Metastatic Breast Carcinoma in the Brain (tissue), 10 donors: Measurements from ENCODE around the genes CCDC71 and SEMA3F.

DNA sequence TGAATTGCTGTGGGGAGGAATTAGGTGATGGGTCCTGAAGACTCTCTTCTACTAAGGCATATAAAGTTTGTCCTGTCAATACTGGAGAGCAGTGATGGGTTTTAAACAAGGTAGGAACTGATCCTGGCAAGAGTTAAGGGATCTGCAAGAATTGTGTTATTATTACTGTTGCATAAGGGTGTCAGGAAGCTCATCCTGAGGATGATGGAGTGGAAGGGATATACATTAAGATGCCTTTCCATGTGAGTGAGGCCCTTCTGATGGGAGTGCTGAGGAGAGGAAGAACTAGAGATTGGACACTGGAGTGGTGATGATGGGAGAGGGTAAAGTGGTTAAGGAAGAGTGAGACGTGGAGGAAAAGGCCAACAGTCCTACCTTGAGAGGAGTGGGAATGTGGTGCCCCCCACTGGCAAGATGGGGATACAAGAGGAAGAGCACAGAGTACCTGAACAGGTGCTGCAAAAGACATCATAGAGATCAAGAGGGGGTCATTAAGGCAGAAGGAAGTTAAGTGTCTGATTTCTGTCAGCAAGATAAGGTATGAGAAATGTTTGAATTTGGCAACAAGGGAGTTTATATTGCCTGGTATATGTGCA is 33.8 kb downstream of the ARIH2 start:
- PRO-cap, 10 experiments, result no peak in any of the 10 experiments

GRCh38 chr3:49063150-49063632 is 30.7 kb downstream of the QRICH1 start:
- PRO-cap, 10 experiments, result no peak in any of the 10 experiments

GRCh38 chr3:49119809-49120469 is 684 bp downstream of the USP19 start:
- PRO-cap, 10 experiments, result no peak in any of the 10 experiments

DNA sequence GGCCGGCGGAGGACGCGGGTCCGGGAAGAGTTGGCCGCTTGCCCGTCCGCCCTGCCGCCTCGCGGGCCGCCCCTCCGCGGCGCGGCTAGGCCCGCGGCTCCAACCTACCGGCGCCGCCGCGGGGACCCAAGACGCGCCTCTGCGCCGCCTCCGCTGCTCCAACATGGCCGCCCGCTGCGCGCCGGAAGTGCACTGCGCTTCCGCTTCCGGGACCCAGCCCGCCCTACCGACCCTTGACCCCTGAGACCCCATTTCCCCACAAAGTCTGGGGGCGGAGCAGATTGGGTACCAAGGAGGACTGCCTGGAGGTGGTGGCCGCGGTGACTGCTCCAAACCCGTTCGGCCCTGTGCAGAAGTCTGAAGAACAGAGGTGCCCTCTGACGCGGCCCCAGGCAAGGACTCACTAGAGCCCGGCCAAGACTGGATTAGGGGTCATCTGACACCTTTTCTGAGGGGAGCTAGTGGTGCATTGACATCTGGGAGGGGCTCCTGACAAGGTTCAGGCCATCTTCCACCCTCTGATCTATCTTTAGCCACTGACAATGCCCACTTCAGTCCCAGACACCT is at the start of gene CCDC71:
TSS of gene CCDC71 (minus strand) at position 173 of the 567 bp plus-strand sequence.
- PRO-cap, 10 experiments, result peak in 10 of 10 experiments; most common plus-strand start position 252 of the sequence (in 2); most common minus-strand start position 165 of the sequence (in 10)

DNA sequence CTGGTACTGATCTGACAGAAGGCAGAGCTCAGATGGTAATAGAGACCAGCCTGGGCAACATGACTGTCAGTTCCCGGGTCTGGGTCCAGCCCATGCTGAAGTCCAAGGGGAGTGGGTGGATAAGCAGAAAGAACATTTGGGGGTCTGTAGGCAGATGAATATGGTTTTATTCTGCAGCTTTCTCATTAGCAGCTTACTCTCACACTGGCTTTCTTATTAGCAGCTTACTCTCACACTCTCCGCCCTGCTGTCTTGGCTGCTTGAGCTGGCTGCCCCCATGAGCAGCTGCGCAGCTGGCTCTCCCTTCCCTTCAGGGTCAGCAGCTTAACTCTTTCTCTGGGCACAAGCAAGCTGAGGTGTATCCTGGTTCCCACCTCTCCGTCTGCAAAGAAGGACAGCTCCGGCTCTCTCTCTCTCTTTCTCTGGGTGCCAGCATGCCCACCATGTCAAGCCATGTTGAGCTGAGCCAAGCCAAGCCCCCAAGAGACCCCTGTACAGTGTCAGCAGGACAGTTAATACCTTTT is 18.6 kb downstream of the IHO1 start:
- PRO-cap, 10 experiments, result no peak in any of the 10 experiments

DNA sequence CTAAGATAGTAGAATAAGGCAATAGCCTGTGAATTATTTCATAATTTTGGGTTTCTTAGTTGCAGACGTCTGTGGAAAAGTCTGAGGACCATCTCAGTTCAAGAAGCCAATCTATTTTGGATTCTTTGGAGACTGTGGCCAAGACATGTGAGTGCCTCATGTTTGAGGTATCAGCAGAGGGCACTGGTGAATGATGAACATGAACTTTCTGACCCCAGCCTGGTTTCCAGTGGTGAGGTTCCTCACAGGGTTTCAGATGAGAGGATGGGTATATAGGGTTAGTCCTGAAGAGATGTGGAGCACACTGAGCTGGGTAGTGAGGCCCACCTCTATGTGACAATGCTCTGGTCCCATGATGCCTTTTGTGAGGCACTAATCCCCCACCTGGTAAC is 32.4 kb downstream of the C3orf62 start:
- PRO-cap, 10 experiments, result no peak in any of the 10 experiments

GRCh38 chr3:49277998-49278284 is 909 bp upstream of the C3orf62 start:
- PRO-cap, 10 experiments, result no peak in any of the 10 experiments

GRCh38 chr3:49498287-49498639 is 28.2 kb downstream of the DAG1 start:
- PRO-cap, 10 experiments, result no peak in any of the 10 experiments

GRCh38 chr3:49532359-49533414 is 21.6 kb upstream of the BSN start:
- PRO-cap, 10 experiments, result no peak in any of the 10 experiments

- PRO-cap, 10 experiments, result peak in 2 of 10 experiments; most common plus-strand start chr3:49666029 (in 1); most common minus-strand start chr3:49665993 (in 2)
Measured at GRCh38 chr3:49665714-49666309, 8.3 kb upstream of the APEH start.

DNA sequence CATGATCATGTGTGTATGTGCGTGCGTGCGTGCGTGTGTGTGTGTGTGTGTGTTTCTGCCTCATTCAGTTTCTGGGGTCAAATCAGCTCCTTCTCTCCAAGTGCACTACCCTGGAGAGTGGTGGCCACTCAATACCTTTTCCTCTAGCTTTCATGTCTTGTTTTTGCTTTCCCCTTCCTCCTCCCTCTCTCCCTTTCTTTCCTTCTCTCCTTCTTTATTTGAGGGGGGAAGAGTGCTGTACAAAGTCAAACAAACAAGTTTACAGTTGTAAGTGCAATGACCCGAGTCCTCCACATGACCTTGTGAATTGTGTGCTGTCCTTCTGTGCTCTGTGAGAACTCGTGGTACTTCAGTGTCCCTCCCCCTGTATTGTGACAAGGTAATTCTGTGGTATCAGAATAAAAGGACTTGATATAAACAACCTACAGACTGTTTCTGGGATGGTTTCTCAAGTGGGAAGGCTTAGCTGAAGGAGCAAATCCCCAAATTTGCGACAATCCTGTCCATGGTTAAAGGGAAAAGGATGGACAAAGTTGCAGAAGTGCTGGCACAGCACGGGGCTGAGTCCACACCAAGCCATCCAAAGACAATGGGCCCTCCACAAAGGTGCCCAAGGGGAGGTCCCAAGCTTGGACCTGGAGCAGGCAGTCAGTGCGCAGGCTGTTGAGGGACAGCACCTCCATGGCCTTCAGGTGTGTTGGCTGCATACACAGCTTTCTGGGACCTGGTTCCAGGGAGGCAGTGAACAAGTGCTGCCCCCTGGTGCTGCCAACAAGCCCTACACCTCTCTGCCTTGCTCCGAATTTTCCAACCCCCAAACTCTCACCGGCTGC is 2.8 kb upstream of the APEH start:
- PRO-cap, 10 experiments, result no peak in any of the 10 experiments

- PRO-cap, 10 experiments, result no peak in any of the 10 experiments
Measured at GRCh38 chr3:49674924-49675397, 810 bp downstream of the APEH start.

DNA sequence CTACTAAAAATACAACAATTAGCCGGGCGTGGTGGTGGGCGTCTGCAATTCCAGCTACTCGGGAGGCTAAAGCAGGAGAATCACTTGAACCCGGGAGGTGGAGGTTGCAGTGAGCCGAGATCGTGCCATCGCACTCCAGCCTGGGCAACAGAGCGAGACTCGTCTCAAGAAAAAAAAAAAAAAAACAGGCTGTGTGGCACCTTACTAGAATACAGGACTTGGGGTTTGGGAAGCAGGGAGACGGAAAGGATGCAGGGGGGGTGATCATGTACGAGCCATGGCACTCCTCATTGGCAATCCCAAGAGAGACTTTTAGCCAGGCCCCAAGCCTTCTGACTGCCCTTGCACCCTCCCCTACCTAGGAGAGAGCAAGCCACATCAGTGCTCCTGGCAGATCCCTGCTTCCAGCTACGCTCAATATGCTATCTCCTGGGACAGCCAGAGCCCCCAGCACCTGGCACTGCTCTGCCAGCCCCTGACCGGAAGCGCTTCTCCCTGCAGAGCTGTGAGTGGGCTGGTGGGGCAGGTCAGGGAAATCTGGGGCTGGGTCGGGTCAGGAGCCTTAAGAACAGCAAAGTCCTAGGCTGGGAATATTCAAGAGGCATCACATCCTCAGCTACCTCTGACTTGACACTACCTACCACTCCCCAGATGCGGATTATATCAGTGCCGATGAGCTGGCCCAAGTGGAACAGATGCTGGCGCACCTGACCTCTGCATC is 825 bp upstream of the AMIGO3 start:
- PRO-cap, 10 experiments, result no peak in any of the 10 experiments

GRCh38 chr3:50155164-50155694 is at the start of gene SEMA3F:
Gene SEMA3F (plus strand): TSS chr3:50155324.
- PRO-cap, 10 experiments, result no peak in any of the 10 experiments

- PRO-cap, 10 experiments, result no peak in any of the 10 experiments
Measured at GRCh38 chr3:50159504-50160102, 4.5 kb downstream of the SEMA3F start.

GRCh38 chr3:50165922-50166777 is 11.0 kb downstream of the SEMA3F start:
- PRO-cap, 10 experiments, result no peak in any of the 10 experiments

- PRO-cap, 10 experiments, result no peak in any of the 10 experiments
Measured at GRCh38 chr3:50195318-50196257, 4.2 kb downstream of the GNAT1 start.

DNA sequence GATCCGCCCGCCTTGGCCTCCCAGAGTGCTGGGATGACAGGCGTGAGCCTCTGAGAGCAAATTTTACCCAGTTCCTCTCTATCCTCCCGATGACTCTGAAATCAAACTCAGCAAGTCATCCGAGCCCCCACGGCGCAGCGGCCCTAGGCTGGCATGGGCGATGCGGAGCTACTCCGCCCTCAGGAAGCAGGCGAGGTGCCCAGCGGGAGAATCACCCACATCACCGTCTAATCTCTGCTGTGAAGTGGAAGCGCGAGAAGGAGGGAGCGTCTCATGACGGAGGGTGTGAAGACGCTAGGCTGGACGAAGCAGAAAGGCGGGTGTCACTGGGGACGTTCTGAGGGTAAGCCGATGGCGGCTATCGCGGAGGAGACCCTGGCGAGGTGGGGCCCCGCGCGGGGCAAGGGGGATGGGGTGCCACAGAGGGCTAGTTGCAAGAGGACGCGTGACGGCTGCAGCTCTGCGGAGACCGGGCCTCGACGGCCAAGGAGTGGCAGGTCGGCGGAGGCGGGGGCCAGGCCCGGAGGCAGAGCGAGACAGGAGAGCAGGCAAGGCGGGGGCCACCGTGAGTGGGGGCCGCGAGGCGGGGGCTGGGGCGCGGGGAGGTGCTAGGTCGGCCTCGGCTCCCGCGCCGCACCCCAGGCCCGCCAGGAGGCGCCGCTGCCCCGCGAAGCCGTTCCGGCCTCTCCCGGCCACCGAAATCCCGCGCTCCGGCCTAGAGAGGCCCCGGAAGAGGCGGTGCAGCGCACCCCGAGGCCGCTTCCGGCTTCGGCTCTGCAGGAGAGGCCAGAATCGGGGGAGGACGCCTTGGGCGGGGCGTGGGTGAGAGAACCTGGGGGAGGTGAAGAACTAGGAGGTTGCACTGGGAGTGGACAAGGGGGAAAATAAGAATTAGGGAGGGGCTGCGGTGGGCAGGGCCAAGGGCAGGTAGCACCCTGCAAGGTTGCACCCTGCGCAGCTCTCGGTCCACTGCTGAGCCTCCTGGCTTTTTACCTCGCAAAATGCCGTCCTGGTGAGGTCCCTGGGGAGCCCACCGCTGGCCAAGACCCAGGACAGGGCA is 8.8 kb upstream of the GNAI2 start:
- PRO-cap, 10 experiments, result peak in 10 of 10 experiments; most common plus-strand start position 779 of the sequence (in 3); most common minus-strand start position 717 of the sequence (in 3)

GRCh38 chr3:50246512-50247094 is 10.6 kb downstream of the GNAI2 start:
- PRO-cap, 10 experiments, result peak in 3 of 10 experiments; most common plus-strand start chr3:50246943 (in 1); most common minus-strand start chr3:50246820 (in 3)

- PRO-cap, 10 experiments, result no peak in any of the 10 experiments
Measured at GRCh38 chr3:50251888-50252276, 15.9 kb downstream of the GNAI2 start.